ENCODE measurements around a stretch of chrX.

GRCh38 chrX:10041235-10041675 lies 74.1 kb downstream of the CLDN34 start:
- RAMPAGE, long total RNA, result no peak
- RRBS, result no CpG with 5 or more reads among the region's 5 CpGs
PRO-cap:
- standard, result no peak
- CoPRO, capped RNA only, 2 experiments, result no peak in any of the 2 experiments
- CoPRO, capped and uncapped RNA, 2 experiments, result no peak in any of the 2 experiments
- CoPRO, uncapped RNA only, 2 experiments, result no peak in any of the 2 experiments
CAGE:
- cytosol, long polyA plus RNA, result no peak
- long polyA plus RNA, result no peak
- nucleolus, long total RNA, result no peak
- nucleus, long polyA plus RNA, result no peak

DNA sequence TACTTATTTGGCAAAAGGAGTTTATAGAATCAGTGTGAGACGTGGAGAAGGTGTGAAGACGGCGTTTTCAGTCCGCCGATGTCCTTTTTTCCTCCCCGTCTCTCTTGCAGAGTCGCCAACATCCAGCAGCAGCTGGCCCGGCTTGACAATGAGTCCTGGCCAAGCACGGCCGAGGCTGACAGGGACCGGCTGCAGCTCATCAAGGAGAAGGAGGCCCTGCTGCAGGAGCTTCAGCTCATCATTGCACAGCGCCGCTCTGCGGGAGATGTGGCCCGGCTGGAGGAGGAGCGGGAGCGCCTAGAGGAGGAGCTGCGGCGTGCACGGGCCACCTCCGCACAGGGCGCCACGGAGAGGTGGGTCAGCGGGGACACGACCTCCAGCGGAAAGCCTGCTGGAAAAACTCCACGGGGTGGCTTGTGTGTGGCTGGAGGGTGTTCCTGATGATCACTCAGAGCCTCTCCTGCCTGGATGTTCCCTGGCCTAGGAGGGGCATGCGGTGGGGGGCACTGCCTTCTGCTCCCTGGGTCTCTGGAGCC lies 47.0 kb upstream of the CLCN4 start:
- RAMPAGE, long total RNA, result no peak
- RRBS, result 4% methylated on average over 8 of the region's 28 CpGs
PRO-cap:
- standard, result no peak
- CoPRO, capped RNA only, 2 experiments, result no peak in any of the 2 experiments
- CoPRO, capped and uncapped RNA, 2 experiments, result no peak in any of the 2 experiments
- CoPRO, uncapped RNA only, 2 experiments, result no peak in any of the 2 experiments
CAGE:
- cytosol, long polyA plus RNA, result no peak
- long polyA plus RNA, result no peak
- nucleolus, long total RNA, result no peak
- nucleus, long polyA plus RNA, result no peak

GRCh38 chrX:10142092-10142595 lies 14.6 kb upstream of the CLCN4 start:
- RAMPAGE, long total RNA, result no peak
- RRBS, result no CpG with 5 or more reads among the region's 21 CpGs
PRO-cap:
- standard, result no peak
- CoPRO, capped RNA only, 2 experiments, result no peak in any of the 2 experiments
- CoPRO, capped and uncapped RNA, 2 experiments, result no peak in any of the 2 experiments
- CoPRO, uncapped RNA only, 2 experiments, result no peak in any of the 2 experiments
CAGE:
- cytosol, long polyA plus RNA, result no peak
- long polyA plus RNA, result no peak
- nucleolus, long total RNA, result no peak
- nucleus, long polyA plus RNA, result no peak

- RAMPAGE, long total RNA, result no peak
- RRBS, result 57% methylated on average over 1 of the region's 9 CpGs
PRO-cap:
- standard, result no peak
- CoPRO, capped RNA only, 2 experiments, result no peak in any of the 2 experiments
- CoPRO, capped and uncapped RNA, 2 experiments, result no peak in any of the 2 experiments
- CoPRO, uncapped RNA only, 2 experiments, result no peak in any of the 2 experiments
CAGE:
- cytosol, long polyA plus RNA, result no peak
- long polyA plus RNA, result no peak
- nucleolus, long total RNA, result no peak
- nucleus, long polyA plus RNA, result no peak
Measured at GRCh38 chrX:10142596-10143268, 14.0 kb upstream of the CLCN4 start.

DNA sequence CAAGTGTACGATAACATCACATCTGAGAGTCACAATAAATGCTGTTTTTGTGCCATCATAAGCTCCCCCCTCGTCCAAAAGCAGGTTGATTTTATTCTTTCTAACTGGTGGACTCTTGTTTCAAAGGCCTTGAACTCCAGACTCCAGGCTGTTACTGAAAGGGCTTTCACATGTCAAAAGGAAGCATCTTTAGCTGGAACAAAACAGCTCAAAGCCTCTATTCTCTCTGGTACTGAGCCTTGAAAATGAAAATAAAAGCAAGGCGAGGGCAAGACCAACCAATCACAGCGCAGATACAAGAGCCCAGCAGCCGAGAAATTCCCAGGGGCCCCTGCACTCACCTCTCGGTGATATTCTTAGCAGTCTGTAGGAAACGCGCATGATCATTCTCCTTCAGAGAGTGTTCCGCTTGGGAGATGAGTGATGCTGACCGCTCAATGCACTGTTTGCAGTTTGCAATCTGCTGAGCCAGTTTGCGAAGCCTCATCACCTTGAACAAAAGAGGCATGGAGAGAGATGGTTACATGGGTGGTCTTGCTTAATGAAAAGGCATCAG lies 138.2 kb downstream of the MID1 start:
- RAMPAGE, long total RNA, result no peak
- RRBS, result no CpG with 5 or more reads among the region's 11 CpGs
PRO-cap:
- standard, result no peak
- CoPRO, capped RNA only, 2 experiments, result no peak in any of the 2 experiments
- CoPRO, capped and uncapped RNA, 2 experiments, result no peak in any of the 2 experiments
- CoPRO, uncapped RNA only, 2 experiments, result no peak in any of the 2 experiments
CAGE:
- cytosol, long polyA plus RNA, result no peak
- long polyA plus RNA, result no peak
- nucleolus, long total RNA, result no peak
- nucleus, long polyA plus RNA, result no peak

GRCh38 chrX:10517950-10518416 lies 102.4 kb downstream of the MID1 start:
- RAMPAGE, long total RNA, result no peak
- RRBS, result no CpG with 5 or more reads among the region's 3 CpGs
PRO-cap:
- standard, result no peak
- CoPRO, capped RNA only, 2 experiments, result no peak in any of the 2 experiments
- CoPRO, capped and uncapped RNA, 2 experiments, result no peak in any of the 2 experiments
- CoPRO, uncapped RNA only, 2 experiments, result no peak in any of the 2 experiments
CAGE:
- cytosol, long polyA plus RNA, result no peak
- long polyA plus RNA, result no peak
- nucleolus, long total RNA, result no peak
- nucleus, long polyA plus RNA, result no peak

DNA sequence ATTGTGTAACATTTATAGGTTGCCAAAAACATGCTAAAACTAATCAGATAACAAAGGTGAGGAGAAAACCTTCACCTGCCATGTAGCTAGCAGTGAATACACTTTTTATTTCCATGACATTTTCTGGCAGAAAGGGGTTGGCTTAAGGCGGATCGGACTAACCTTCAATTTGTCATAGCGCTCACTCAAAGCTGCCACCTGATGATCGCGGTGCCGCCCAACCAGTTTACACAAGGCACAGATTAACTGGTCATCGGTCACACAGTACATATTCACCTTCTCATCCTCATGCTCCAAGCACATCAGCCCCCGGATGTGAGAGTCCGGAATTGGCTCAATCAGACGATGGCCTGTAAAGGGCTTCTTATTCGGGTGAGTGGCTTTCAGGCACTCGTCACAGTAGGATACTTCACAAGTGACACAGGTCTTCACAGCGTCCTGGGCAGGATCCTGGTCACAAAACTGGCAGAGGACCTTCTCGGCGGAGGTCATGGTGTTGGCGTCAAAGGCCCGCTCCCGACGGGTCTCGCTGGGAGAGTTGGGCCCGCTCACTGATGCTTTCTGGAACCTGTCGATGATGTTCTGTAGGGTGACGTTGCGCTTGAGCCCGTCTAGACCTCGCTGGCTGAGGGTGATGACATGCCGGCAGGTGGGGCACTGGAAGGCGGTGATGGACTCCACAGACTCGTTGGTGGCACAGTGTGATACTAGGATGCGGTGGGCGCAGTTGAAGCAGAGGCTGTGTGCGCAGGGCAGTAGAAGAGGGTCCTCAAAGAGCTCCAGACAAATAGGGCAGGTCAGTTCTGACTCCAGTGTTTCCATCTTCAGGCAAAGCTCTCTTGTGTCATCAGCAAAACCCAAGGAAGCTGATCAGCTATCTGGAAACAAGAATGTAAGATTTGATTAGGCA lies 53.4 kb downstream of the MID1 start:
- RAMPAGE, long total RNA, result no peak
- RRBS, result no CpG with 5 or more reads among the region's 32 CpGs
PRO-cap:
- standard, result no peak
- CoPRO, capped RNA only, 2 experiments, result no peak in any of the 2 experiments
- CoPRO, capped and uncapped RNA, 2 experiments, result no peak in any of the 2 experiments
- CoPRO, uncapped RNA only, 2 experiments, result no peak in any of the 2 experiments
CAGE:
- cytosol, long polyA plus RNA, result no peak
- long polyA plus RNA, result no peak
- nucleolus, long total RNA, result no peak
- nucleus, long polyA plus RNA, result no peak

- RAMPAGE, long total RNA, result no peak
- RRBS, result no CpG with 5 or more reads among the region's 3 CpGs
PRO-cap:
- standard, result no peak
- CoPRO, capped RNA only, 2 experiments, result no peak in any of the 2 experiments
- CoPRO, capped and uncapped RNA, 2 experiments, result no peak in any of the 2 experiments
- CoPRO, uncapped RNA only, 2 experiments, result no peak in any of the 2 experiments
CAGE:
- cytosol, long polyA plus RNA, result no peak
- long polyA plus RNA, result no peak
- nucleolus, long total RNA, result no peak
- nucleus, long polyA plus RNA, result no peak
Measured at GRCh38 chrX:10577735-10578236, 42.6 kb downstream of the MID1 start.

GRCh38 chrX:10619497-10620144 lies 764 bp downstream of the MID1 start:
- RAMPAGE, long total RNA, result no peak
- RRBS, result no CpG with 5 or more reads among the region's 14 CpGs
PRO-cap:
- standard, result no peak
- CoPRO, capped RNA only, 2 experiments, result no peak in any of the 2 experiments
- CoPRO, capped and uncapped RNA, 2 experiments, result no peak in any of the 2 experiments
- CoPRO, uncapped RNA only, 2 experiments, result no peak in any of the 2 experiments
CAGE:
- cytosol, long polyA plus RNA, result no peak
- long polyA plus RNA, result no peak
- nucleolus, long total RNA, result no peak
- nucleus, long polyA plus RNA, result no peak

DNA sequence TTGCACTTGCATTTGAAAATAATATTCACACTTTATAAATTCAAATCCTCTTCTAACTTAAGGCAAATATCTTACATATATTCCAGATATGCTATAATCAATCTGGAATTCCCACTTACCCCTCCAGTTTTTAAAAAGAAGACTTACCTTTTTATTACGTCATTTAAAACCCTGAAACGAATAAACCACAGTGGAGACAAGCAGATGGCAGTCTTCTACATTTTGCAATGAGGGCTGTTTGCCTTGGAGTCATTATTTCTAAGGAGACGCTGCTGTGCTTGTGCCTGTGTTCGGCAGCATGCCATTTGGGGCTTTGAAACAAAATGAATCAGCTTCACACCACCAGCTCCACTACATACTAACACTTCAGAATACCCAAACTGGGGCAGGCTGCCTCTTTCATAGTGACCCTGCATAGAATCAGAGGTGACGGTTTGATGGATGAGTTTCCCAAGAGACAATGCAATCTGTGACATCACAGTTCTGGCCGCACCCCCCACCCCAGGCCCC lies 57.0 kb upstream of the MID1 start:
- RAMPAGE, long total RNA, result no peak
- RRBS, result no CpG with 5 or more reads among the region's 6 CpGs
PRO-cap:
- standard, result no peak
- CoPRO, capped RNA only, 2 experiments, result no peak in any of the 2 experiments
- CoPRO, capped and uncapped RNA, 2 experiments, result no peak in any of the 2 experiments
- CoPRO, uncapped RNA only, 2 experiments, result no peak in any of the 2 experiments
CAGE:
- cytosol, long polyA plus RNA, result no peak
- long polyA plus RNA, result no peak
- nucleolus, long total RNA, result no peak
- nucleus, long polyA plus RNA, result no peak

DNA sequence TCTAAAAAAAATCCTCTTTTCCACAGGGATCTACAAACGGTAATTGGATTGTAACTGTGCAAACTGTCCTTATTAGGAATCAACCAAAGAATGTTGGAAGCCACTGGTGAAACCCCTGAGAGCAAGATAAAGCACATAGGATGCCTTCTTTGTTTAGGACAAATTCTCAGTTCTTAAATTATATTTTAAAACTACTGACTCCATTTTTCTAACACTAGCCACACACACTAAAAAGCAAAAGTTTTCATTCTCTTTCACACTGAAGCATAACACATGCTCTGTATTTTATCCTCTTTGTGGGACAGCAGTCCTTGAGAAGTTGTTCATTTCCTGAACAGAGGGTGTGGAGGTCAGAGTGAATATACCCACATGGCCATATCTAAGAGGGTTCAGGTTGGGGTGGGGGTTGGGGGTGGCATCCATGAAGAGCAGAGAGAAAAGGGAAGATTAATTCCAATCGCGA lies 27.0 kb upstream of the AMELX start:
- RAMPAGE, long total RNA, result no peak
- RRBS, result no CpG with 5 or more reads among the region's 3 CpGs
PRO-cap:
- standard, result no peak
- CoPRO, capped RNA only, 2 experiments, result no peak in any of the 2 experiments
- CoPRO, capped and uncapped RNA, 2 experiments, result no peak in any of the 2 experiments
- CoPRO, uncapped RNA only, 2 experiments, result no peak in any of the 2 experiments
CAGE:
- cytosol, long polyA plus RNA, result no peak
- long polyA plus RNA, result no peak
- nucleolus, long total RNA, result no peak
- nucleus, long polyA plus RNA, result no peak

- RAMPAGE, long total RNA, result no peak
- RRBS, result no CpG with 5 or more reads among the region's 6 CpGs
PRO-cap:
- standard, result no peak
- CoPRO, capped RNA only, 2 experiments, result no peak in any of the 2 experiments
- CoPRO, capped and uncapped RNA, 2 experiments, result no peak in any of the 2 experiments
- CoPRO, uncapped RNA only, 2 experiments, result peak in 1 of 2 experiments; most common minus-strand start chrX:11419097 (in 1)
CAGE:
- cytosol, long polyA plus RNA, result no peak
- long polyA plus RNA, result no peak
- nucleolus, long total RNA, result no peak
- nucleus, long polyA plus RNA, result no peak
Measured at GRCh38 chrX:11419043-11419483, 125.8 kb downstream of the AMELX start.

DNA sequence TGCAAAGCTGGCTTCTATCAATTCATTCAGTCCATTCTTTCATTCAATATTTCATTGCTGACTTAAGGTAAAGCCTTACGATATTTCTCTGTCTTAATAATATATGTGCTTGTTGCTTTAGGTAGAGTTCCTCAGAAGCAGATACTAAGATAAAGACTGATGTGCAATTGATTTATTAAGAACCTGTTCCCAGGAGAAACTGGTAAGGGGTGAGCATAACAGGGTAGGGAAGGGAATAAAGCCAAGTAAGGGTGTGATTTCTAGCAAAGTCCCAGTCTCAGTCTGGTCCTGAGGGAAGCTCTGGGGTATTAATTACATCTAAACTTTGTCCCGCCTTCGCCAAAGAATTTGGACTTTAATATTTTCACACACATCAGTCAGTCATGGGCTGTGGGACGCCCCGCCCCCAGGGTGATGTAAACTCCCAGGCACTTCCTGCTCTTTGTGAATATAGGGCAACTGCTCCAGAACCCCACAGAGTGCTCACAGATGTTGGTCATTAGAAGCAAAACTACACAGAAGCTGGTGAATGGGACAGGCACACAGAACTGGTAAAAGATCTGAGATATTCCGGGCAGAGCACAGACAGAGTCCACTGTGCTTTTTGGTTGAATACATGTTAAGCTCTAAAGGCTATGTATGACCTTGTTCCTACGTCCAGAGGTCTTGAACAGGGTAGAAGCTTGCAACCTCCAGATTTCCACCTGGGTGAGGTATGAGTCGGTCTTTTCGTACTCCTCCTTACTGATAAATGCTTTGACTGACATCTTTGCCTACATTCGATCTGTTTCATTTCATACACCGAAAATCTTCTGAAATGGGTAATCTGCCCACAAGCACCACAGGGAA lies 144.3 kb downstream of the AMELX start:
- RAMPAGE, long total RNA, result no peak
- RRBS, result no CpG with 5 or more reads among the region's 11 CpGs
PRO-cap:
- standard, result unidirectional peak, plus-strand start at position 477 of the sequence
- CoPRO, capped RNA only, 2 experiments, result peak in 2 of 2 experiments; most common plus-strand start position 447 of the sequence (in 1); most common minus-strand start position 307 of the sequence (in 1)
- CoPRO, capped and uncapped RNA, 2 experiments, result no peak in any of the 2 experiments
- CoPRO, uncapped RNA only, 2 experiments, result peak in 1 of 2 experiments; most common plus-strand start position 778 of the sequence (in 1); most common minus-strand start position 618 of the sequence (in 1)
CAGE:
- cytosol, long polyA plus RNA, result no peak
- long polyA plus RNA, result no peak
- nucleolus, long total RNA, result no peak
- nucleus, long polyA plus RNA, result no peak

DNA sequence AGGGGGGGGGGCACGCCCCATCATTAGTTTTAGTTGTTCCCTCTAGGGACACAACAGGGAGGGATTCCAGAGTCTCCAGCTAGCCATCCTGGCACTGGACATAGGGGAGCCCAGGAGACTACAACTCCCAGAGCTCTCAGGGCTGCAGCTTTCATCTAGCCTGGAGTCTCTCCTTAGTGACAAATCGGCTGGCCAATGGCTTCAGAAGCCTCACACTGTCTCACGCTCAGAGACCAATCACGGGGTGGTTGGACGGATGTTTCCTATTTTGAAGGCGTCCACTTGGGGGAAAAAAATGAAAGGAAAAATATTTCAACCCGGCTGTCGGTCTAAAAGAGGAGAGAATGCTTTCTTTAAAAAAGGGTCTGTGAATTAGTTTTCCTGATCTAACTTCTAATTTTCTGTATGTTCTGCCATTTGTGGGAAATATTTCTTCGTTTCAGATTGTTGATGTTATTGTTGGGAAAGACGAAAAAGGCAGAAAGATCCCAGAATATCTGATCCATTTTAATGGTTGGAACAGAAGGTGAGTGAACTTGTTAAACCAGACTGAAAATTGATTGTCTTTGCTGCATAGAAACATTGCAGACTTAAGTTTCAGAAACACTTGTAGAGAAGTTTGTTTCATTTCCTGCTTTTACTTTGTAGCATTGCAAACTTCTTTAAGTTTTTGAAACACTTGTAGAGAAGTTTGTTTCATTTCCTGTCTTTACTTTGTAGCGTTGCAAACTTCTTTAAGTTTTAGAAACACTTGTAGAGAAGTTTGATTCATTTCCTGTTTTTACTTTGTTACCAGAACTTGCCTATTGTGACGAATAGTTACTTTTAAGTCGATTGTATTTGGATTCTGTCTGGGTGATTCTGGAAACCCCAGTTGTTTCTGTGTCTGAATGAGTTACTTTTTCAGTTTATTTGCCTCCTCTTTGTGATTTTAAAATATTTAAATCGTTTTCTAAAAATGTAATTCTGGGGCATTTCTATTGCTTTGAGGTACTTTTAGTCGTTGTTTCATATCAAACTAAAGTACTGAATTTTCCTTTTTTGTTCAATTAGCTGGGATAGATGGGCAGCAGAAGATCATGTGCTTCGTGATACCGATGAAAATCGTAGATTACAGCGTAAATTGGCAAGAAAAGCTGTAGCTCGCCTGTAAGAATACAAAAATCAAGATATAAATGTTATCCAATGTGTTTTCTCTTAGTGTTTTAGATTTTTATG lies 1.7 kb downstream of the MSL3 start:
- RAMPAGE, long total RNA, result start-site peak on the plus strand centred at position 306 of the sequence, 65 bp wide, 135 and 82 reads in 2 replicates
- RRBS, result no CpG with 5 or more reads among the region's 20 CpGs
PRO-cap:
- standard, result no peak
- CoPRO, capped RNA only, 2 experiments, result no peak in any of the 2 experiments
- CoPRO, capped and uncapped RNA, 2 experiments, result no peak in any of the 2 experiments
- CoPRO, uncapped RNA only, 2 experiments, result no peak in any of the 2 experiments
CAGE:
- cytosol, long polyA plus RNA, result start-site peak on the plus strand centred at position 301 of the sequence, 60 bp wide, 59 and 32 reads in 2 replicates
- long polyA plus RNA, result start-site peak on the plus strand centred at position 308 of the sequence, 107 bp wide, 60 and 45 reads in 2 replicates
- nucleolus, long total RNA, result no peak
- nucleus, long polyA plus RNA, result start-site peak on the plus strand centred at position 315 of the sequence, 99 bp wide, 183 and 210 reads in 2 replicates

DNA sequence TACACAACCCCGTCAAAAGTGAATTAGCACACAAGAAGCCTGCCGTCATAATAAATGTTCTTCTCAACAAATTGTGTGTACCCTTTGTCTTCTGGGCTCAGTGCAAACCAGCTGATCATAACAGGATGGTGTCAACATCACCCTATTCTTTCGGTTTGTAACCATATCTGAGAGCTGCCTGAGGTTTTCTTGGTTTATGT lies 28.9 kb downstream of the MSL3 start:
- RAMPAGE, long total RNA, result no peak
- RRBS, result no CpG with 5 or more reads among the region's 3 CpGs
PRO-cap:
- standard, result no peak
- CoPRO, capped RNA only, 2 experiments, result no peak in any of the 2 experiments
- CoPRO, capped and uncapped RNA, 2 experiments, result no peak in any of the 2 experiments
- CoPRO, uncapped RNA only, 2 experiments, result no peak in any of the 2 experiments
CAGE:
- cytosol, long polyA plus RNA, result no peak
- long polyA plus RNA, result no peak
- nucleolus, long total RNA, result no peak
- nucleus, long polyA plus RNA, result no peak

GRCh38 chrX:12976852-12977189 lies 1.9 kb downstream of the TMSB4X start:
- RAMPAGE, long total RNA, result no peak
- RRBS, result no CpG with 5 or more reads among the region's 4 CpGs
PRO-cap:
- standard, result no peak
- CoPRO, capped RNA only, 2 experiments, result no peak in any of the 2 experiments
- CoPRO, capped and uncapped RNA, 2 experiments, result no peak in any of the 2 experiments
- CoPRO, uncapped RNA only, 2 experiments, result peak in 2 of 2 experiments; most common plus-strand start chrX:12976894 (in 1)
CAGE:
- cytosol, long polyA plus RNA, result no peak
- long polyA plus RNA, result no peak
- nucleolus, long total RNA, result no peak
- nucleus, long polyA plus RNA, result no peak

- RAMPAGE, long total RNA, result no peak
- RRBS, result no CpG with 5 or more reads among the region's 6 CpGs
PRO-cap:
- standard, result no peak
- CoPRO, capped RNA only, 2 experiments, result no peak in any of the 2 experiments
- CoPRO, capped and uncapped RNA, 2 experiments, result no peak in any of the 2 experiments
- CoPRO, uncapped RNA only, 2 experiments, result peak in 2 of 2 experiments; most common plus-strand start chrX:12977484 (in 2)
CAGE:
- cytosol, long polyA plus RNA, result no peak
- long polyA plus RNA, result no peak
- nucleolus, long total RNA, result no peak
- nucleus, long polyA plus RNA, result no peak
Measured at GRCh38 chrX:12977190-12977736, 2.4 kb downstream of the TMSB4X start.

DNA sequence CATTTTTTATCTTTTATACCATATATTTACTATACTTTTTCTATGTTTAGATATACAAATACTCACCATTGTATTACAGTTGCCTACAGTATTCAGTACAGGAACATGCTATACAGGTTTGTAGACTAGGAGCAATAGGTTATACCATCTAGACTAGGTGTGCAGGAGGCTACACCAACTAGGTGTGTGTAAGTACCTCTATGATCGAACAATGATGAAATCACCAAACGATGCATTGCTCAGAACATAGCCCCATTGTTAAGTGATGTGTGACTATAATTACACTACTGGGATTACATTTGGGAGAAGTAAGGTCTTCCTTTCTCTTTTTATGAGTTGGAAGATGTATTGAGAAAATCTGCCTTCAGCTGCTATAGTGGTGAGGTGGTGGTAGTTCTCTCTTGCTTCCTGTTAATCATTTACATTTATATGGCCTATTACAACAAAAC lies 27.3 kb downstream of the TMSB4X start:
- RAMPAGE, long total RNA, result no peak
- RRBS, result no CpG with 5 or more reads among the region's 2 CpGs
PRO-cap:
- standard, result no peak
- CoPRO, capped RNA only, 2 experiments, result no peak in any of the 2 experiments
- CoPRO, capped and uncapped RNA, 2 experiments, result no peak in any of the 2 experiments
- CoPRO, uncapped RNA only, 2 experiments, result no peak in any of the 2 experiments
CAGE:
- cytosol, long polyA plus RNA, result no peak
- long polyA plus RNA, result no peak
- nucleolus, long total RNA, result no peak
- nucleus, long polyA plus RNA, result no peak

- RAMPAGE, long total RNA, result no peak
- RRBS, result no CpG with 5 or more reads among the region's 4 CpGs
PRO-cap:
- standard, result no peak
- CoPRO, capped RNA only, 2 experiments, result no peak in any of the 2 experiments
- CoPRO, capped and uncapped RNA, 2 experiments, result no peak in any of the 2 experiments
- CoPRO, uncapped RNA only, 2 experiments, result no peak in any of the 2 experiments
CAGE:
- cytosol, long polyA plus RNA, result no peak
- long polyA plus RNA, result no peak
- nucleolus, long total RNA, result no peak
- nucleus, long polyA plus RNA, result no peak
Measured at GRCh38 chrX:13239342-13239678, 80.5 kb downstream of the ATXN3L start.

All from K562 (cell line).